Right atrium auricular region (tissue), 2 donors: ENCODE data around the genes COMMD7 and BPIFB3.

- PRO-cap = no peak
- RAMPAGE, long total RNA, 2 experiments = no peak in any of the 2 experiments
Measured at GRCh38 chr20:32357422-32357695, 772 bp upstream of the ASXL1 start.

GRCh38 chr20:32358943-32359579 lies 930 bp downstream of the ASXL1 start:
- PRO-cap = bidirectional peak, plus-strand start at chr20:32358960, minus-strand start at chr20:32358873
- RAMPAGE, long total RNA, 2 experiments = start-site peak on the plus strand in 2 of 2 experiments, at chr20:32359147-32359339 at its widest, 9 to 15 reads per replicate

GRCh38 chr20:32448771-32449594 lies 90.9 kb downstream of the ASXL1 start:
- PRO-cap = no peak
- RAMPAGE, long total RNA, 2 experiments = no peak in any of the 2 experiments

- PRO-cap = no peak
- RAMPAGE, long total RNA, 2 experiments = no peak in any of the 2 experiments
Measured at GRCh38 chr20:32452985-32454012, 95.2 kb downstream of the ASXL1 start.

GRCh38 chr20:32467483-32468117 lies 109.5 kb downstream of the ASXL1 start:
- PRO-cap = no peak
- RAMPAGE, long total RNA, 2 experiments = no peak in any of the 2 experiments

DNA sequence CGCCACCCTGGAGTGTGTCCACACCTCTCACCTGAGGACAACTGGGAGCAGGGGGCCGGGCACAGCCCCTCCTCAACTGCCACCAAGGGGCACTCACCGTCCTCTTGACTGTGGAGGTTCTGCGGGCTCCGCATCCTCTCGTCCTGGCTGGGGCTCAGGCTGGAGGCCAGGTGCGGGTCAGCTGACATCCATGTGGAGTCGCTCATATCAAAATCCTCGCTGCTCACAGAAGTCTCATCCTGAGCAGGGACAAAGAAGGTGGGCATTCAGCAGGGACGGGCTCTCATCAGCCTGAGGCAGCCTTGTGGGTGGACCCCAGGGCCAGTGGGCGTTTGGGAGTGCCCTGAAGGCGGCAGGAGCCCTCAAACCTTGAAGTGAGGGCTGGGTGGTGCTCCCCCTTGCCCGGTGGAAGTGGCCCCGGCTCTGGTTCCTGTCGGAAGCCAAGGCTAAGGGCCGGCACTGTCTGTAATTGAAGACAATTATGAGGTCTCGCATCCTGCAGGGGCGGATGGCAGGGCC lies 110.6 kb downstream of the NOL4L start:
- PRO-cap = no peak
- RAMPAGE, long total RNA, 2 experiments = start-site peak on the minus strand in 1 of 2 experiments, centred at position 299 of the sequence, 8 reads per replicate

DNA sequence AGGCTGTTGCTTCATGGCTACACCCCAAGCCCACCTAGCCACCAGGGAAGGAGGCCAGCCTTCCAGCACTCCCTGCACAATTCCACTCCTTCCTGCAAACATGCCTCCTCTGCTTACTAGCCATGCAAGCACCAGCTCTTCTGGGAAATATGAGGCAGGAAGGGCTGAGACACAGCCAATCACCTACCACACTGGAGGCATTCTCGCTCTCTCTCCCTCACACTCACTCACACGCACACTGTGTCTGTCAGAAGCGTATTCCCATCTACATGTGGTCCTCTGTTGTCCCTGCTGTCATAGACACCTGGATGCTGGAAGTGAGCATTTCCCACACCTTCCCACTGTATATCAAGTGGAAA lies 104.3 kb downstream of the NOL4L start:
- PRO-cap = no peak
- RAMPAGE, long total RNA, 2 experiments = no peak in any of the 2 experiments

DNA sequence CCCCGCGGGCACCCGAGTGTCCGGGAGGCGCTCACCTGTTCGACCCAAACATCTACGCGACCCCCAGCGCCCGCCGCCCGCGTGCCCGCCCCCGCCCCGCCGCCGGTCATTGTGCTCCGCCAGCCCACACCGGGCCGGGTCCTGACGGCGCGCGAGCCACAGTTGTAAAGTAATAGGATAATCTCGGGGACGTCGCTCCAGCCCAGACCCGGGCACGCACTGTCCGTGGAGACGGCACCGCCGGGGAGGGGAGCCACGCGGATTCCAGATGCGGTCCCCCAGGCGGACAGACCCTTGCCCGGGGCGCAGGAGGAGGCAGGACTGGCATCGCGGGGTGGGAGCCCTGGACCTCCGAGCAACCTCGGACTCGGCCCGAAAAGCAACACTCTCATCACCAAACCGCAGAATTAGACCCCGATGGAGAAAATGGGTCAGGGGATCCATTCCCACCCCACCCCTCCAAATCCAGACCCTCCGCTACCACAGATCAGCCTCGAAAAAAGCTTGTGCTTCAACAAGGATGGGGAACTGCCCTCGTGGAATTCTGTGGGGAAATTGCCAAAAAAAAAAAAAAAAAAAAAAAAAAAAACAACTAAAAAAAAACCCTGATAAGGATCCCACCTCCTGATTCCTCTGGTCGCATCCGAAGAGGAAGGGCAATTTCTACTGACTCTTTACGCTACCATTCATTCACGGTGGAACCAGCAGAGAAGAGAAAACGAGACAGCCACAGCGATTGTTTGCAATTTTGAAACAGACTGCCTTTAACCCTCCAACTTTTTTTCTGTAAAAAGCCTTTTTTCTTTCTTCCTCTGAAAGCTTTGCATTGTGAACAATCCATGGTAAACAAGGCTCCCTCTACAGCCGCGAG lies 100.4 kb downstream of the NOL4L start:
- PRO-cap = bidirectional peak, plus-strand start at position 178 of the sequence, minus-strand start at position 143 of the sequence; unidirectional peak, minus-strand start at position 502 of the sequence; unidirectional peak, minus-strand start at position 530 of the sequence
- RAMPAGE, long total RNA, 2 experiments = no peak in any of the 2 experiments

DNA sequence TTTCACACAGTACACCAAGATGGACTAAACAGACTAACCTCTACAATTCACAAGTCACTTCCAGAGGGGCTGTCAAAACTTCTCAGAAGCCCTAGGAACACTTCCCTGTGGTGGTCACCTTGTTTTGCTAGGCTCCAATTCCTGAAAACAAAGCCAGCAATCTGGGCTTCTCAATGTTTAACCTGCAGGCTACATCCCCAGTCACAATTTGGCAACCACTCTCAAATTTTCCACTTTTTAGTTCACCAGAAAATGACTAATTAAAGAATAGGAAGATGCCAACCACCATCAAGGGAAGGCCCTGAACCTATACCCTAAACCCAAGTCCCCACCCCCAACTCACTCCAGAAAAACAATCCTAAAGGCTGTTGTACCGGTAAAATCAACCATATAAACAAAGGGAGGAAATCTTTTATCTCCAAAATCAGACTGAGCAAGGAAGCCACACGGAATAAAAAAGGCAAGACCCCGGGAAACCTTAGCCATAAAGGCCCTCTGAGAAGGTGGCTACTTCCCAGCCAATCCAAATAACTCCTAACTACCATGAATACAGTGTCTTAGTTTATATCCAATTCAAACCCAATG lies 34.4 kb upstream of the C20orf203 start:
- PRO-cap = no peak
- RAMPAGE, long total RNA, 2 experiments = no peak in any of the 2 experiments

GRCh38 chr20:32743047-32743809 lies at the start of gene COMMD7:
Gene COMMD7 (minus strand): TSS chr20:32743467.
- PRO-cap = bidirectional peak, plus-strand start at chr20:32743542, minus-strand start at chr20:32743435
- RAMPAGE, long total RNA, 2 experiments = start-site peak on the minus strand in 1 of 2 experiments, at chr20:32743430-32743486 at its widest, 240 reads per replicate

DNA sequence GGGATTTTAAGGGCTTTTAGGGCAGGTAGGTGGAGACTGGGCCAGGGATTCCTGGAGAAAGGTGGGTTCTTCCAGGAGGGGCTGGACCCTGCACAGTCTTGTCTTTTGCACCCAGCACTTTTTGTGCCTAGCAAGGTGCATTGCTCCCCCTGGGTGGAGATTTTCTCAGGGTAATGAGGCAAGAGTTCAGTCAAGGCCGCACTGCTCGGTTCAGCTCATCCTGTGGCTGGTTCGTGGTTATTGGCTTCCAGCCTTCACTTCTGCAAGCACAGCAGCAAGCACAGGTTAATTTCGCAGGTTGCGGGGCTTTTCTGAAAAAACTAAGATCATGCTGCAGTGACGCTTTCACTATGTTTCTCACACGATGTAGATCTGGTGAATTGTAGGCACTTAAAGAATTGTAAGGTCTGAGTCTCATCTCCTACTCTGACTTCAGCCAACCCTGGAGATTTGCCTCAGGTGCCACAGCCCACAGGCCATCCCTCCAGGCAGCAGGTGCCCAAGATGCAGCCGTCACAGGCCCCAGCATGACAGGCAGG lies 37.2 kb downstream of the SUN5 start:
- PRO-cap = no peak
- RAMPAGE, long total RNA, 2 experiments = no peak in any of the 2 experiments

DNA sequence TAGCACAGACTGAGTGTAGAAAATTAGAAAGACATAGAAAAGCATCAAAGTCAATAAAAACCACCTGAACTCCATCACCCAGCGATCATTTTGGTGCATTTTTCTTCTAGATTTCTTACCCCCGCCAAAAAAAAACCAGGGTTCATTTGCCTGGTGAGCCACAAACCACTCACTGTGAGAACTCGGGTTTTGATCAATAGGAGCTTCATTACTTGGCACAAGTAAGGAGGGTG lies 36.5 kb downstream of the SUN5 start:
- PRO-cap = no peak
- RAMPAGE, long total RNA, 2 experiments = no peak in any of the 2 experiments

DNA sequence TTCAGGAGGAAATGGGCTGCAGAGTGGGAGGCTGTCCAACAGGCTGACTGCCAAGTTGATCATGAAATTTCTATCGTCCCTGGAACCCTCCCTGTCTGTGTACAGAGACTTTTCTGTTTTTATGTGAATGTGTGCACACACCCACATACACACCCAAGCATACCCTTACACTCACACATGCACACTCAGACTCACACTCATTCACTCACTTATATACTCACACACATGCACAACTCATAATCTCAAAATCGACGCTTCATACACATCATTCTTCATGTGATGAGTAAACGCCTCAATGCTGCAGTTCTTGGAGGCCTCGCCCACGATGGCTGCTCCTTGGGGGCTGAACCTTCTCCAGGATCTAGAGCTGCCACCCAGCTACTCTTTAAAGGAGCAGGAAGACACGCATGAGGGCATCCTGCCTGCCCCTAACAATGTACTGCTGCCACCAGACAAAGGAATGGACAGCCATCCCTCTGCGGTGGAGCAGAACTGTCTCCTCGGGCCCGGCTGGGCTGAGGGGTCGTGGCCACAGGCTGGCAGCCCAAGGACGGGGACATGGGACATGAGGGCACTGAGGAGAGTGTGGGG lies 35.5 kb downstream of the SUN5 start:
- PRO-cap = no peak
- RAMPAGE, long total RNA, 2 experiments = no peak in any of the 2 experiments

DNA sequence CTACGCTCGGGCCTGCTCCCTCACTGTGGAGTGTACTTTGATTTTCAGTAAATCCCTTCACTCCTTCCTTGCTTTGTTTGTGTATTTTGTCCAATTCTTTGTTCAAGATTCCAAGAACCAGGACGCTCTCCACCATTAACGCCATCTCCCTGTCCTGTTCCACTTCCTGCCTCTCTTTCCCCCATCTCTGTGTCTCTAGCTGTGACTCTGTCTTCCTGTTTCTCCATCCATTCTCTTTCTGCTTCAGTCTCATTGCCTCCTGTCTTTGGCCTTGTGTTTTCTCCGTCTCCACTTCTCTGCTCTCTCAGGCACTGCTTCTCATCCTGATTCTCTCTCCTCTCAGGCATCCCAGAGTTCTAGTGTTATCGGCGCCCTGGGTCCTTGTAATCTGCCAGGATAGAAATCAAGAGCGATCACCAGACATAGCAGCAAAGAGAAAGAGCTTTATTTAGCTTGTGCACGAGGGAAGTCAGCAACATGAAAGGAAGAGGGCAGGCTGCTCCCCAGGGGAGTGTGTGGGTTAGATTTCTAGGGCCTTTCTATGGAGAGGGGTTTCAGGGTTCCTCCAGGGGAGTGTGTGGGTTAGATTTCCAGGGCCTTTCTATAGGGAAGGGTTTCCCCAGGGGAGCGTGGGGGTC lies 32.6 kb downstream of the SUN5 start:
- PRO-cap = no peak
- RAMPAGE, long total RNA, 2 experiments = no peak in any of the 2 experiments

GRCh38 chr20:33053696-33054100 lies at the start of gene BPIFB3:
Gene BPIFB3 (plus strand): TSS chr20:33053903.
- PRO-cap = no peak
- RAMPAGE, long total RNA, 2 experiments = no peak in any of the 2 experiments

GRCh38 chr20:33433369-33433926 lies 10.1 kb downstream of the SNTA1 start:
- PRO-cap = unidirectional peak, plus-strand start at chr20:33433691
- RAMPAGE, long total RNA, 2 experiments = no peak in any of the 2 experiments

DNA sequence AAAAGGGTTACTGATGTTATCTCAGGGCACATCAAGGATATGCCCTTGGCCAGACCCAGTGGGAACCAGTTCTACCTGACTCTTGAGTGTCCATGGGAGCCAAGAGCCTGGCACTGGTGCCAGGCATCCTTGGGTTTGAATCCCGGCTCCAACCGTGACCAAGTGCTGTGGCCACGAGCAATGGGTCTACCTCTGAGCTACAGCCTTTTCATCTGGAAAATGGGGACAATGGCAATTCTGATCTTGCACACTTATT lies 1.6 kb downstream of the PXMP4 start:
- PRO-cap = no peak
- RAMPAGE, long total RNA, 2 experiments = no peak in any of the 2 experiments

- PRO-cap = no peak
- RAMPAGE, long total RNA, 2 experiments = no peak in any of the 2 experiments
Measured at GRCh38 chr20:33824620-33825128, 13.5 kb downstream of the CHMP4B start.

GRCh38 chr20:33857591-33857958 lies 46.4 kb downstream of the CHMP4B start:
- PRO-cap = no peak
- RAMPAGE, long total RNA, 2 experiments = no peak in any of the 2 experiments

GRCh38 chr20:34363822-34364272 lies 774 bp downstream of the ITCH start:
- PRO-cap = no peak
- RAMPAGE, long total RNA, 2 experiments = no peak in any of the 2 experiments